Left ventricle myocardium (tissue), 1 donor: ENCODE results near the genes RCOR2 and RPS6KA4.

- PRO-cap: no peak
Observed at GRCh38 chr11:63869024-63869721, 30.3 kb downstream of the MARK2 start.

DNA sequence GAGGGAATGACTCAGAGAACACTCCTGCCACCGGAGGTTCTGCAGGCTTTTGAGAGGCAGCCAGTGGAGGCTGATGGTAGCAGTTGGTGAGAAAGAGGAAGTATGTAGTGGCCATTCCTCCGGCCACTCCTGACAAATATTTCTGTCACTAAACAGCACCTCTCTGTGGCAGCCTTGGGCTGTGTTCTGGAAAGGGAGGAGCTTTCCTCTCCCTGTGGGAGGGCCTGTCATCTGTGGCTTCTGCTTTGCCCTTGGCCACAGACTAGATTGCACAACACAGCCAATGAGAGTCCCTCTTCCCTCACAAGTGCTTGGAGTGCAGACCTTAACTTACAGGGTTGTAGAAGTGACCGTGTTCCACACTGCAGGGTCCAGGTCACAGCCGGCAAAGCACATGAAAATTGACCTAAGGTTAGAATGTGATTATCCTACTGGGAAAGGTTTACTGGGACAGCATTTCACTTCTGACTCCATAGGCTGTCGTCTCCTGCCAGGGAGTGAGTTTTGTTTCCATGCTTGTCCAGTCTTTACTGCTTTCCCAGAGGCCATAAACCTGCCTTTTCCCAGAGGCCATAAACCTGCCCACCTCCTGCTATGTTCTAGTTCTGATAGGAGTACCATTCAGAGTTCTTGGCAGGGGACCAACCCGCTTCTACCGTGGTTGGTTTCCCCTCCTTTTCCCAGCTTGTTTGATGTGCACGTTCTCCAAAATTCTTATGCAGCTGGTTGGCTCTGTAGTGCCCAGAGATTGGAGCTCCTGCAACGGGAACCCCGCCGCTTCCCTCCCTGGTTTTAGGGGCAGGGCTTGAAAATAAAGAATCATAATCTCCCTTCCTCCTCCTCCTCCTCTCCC, 33.3 kb downstream of the MARK2 start:
- PRO-cap: bidirectional peak, plus-strand start at position 360 of the sequence, minus-strand start at position 138 of the sequence

GRCh38 chr11:63879675-63880068, 37.3 kb downstream of the RCOR2 start:
- PRO-cap: no peak

DNA sequence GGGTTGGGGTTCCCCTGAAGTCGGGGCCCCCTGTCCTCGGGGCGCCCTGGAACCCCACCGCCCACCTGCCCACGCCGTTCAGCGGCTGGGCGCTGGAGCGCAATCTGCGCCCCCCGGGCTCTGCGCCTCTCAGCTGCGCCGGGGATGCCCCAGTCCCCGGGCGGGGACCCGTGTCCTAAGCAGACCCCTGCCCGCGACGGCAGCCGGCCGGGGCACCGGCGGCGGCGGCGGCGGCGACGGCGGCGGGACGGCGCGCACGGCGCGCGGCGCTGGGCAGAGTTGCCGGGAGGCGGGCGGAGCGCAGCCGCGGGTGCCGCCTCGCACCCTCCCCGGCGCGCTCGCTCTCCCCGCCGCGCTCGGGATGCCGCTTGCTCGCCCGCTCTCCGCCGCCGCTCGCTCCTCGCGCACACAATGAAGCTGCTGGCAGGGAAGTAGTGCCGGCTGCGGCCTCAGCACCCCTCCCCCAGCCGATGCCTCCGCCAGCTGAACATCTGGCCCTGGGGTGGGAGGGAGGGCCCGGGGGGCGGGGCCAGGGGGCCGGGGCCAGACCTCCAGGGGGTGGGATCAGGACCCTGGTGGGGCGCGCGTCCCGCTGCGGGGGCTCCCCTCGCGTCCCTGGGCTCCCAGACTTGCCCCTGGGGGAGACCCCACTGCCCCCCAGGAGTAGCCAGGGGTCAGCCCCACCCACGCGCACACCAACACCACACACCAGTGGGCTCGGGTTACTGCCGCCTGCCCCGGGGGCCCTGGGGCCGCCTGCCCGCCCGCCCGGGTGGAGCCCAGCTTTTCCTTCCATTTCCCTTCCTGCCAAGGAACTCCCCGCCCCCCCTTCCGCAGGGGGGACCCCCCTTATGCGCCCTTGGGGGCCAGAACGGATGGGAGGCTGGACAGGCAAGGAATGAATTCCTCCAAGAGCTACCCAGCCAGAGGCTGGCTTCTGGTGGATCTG, at the start of gene RCOR2:
Gene RCOR2 (minus strand): TSS at position 413 of the 949 bp plus-strand sequence.
- PRO-cap: bidirectional peak, plus-strand start at position 276 of the sequence, minus-strand start at position 249 of the sequence; bidirectional peak, plus-strand start at position 554 of the sequence, minus-strand start at position 413 of the sequence

DNA sequence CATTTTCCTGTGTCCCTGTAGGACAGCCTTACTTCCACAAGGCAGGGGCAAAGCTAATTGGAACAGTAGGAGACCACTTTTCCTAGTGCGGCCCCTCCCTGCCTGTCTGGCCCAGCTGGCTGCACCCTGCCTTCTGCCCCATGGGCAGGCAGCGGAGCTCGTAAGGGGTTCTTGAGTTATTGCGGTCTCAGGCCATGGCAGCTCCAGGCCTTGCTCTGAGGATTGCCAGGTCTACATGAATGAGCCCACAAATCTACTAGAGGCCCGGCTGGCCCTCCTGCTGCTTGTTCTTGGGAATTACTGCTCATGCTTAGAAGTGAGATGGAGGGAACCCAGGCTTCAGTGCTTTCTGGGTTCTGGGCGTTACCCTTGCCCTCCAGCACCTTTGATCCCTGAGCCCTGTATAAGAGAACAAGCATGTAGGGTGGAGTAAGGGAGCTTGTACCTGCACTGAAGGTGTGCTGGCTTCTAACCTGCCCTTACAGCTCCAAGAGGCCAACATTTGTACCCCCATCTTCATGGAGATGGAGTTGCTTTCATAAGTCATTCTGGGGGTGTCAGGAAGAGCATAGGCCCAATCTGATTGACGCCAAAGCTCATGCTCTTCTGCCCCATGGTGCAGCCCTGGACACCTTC, 4.0 kb downstream of the NAA40 start:
- PRO-cap: no peak

GRCh38 chr11:63951931-63952781, 13.4 kb downstream of the NAA40 start:
- PRO-cap: no peak

GRCh38 chr11:63986619-63987463, 603 bp downstream of the OTUB1 start:
- PRO-cap: bidirectional peak, plus-strand start at chr11:63986848, minus-strand start at chr11:63986756

GRCh38 chr11:64000112-64000434, 13.8 kb downstream of the OTUB1 start:
- PRO-cap: no peak

GRCh38 chr11:64060459-64061059, 24.8 kb downstream of the FLRT1 start:
- PRO-cap: no peak

- PRO-cap: unidirectional peak, plus-strand start at chr11:64164821; unidirectional peak, plus-strand start at chr11:64164873; bidirectional peak, plus-strand start at chr11:64165176, minus-strand start at chr11:64165064
Observed at GRCh38 chr11:64164558-64165313, 1.2 kb downstream of the MACROD1 start.

DNA sequence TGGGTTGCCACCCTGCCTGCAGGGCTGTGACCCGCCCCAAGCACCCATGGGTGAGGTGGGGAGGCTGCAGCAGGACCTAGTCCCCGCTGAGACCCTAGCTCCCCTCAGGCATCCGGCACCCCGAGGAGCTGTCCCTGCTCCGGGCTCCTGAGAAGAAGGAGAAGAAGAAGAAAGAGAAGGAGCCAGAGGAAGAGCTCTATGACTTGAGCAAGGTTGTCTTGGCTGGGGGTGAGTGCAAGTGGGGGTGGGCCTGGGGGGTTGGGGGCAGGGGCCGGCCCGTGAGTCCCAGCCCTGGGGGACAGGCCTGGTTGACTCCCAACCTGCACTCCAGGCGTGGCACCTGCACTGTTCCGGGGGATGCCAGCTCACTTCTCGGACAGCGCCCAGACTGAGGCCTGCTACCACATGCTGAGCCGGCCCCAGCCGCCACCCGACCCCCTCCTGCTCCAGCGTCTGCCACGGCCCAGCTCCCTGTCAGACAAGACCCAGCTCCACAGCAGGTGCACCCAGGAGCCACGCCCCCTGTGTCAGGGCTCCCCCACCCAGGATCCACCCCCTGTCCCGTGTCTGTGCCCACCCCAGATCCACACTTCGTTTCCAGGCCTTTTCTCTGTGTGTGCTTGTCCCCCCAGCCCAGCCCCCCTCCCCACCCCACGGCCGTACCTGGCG, 4.6 kb downstream of the FERMT3 start:
- PRO-cap: no peak

DNA sequence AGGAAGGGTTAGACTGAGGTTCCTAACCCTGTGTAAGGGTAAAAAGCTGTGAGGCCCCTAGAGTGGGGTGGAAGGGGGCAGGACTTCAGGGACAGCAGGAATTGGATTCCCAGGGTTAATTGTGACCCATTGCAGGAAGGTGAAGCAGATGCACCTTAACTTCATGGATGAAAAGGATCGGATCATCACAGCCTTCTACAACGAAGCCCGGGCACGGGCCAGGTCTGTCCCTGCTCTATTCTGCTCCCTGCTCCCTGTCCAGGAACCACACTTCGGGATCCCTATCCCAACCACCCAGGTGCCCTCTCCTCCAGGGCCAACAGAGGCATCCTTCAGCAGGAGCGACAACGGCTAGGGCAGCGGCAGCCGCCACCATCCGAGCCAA, 633 bp upstream of the VEGFB start:
- PRO-cap: no peak

GRCh38 chr11:64237279-64237786, 2.9 kb downstream of the VEGFB start:
- PRO-cap: no peak

- PRO-cap: no peak
Observed at GRCh38 chr11:64259761-64260636, 8.7 kb downstream of the PLCB3 start.

DNA sequence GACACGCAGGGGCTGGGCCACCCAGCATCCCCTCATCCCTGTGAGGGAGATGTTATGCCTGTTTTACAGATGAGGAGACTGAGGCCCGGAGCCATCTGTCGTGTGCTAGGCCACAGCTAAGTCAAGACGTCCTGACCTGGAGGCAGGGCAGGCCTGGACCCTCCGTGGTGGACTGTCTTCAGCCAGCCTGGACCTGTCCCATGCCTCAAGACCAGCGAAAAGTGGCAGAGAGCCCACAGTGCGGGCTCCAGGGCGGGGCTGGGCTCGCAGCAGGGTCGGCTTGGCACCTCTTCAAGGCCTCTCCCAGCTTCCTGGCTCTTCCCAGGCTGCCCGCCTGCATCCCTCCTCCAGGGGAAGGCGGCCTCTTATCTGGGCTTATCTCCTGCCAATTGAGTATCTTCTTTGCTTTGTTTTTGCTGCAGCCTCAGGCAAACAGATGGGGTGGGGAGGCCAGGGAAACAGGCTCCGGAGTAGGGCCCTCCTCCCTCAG, 16.0 kb downstream of the BAD start:
- PRO-cap: bidirectional peak, plus-strand start at position 435 of the sequence, minus-strand start at position 213 of the sequence

DNA sequence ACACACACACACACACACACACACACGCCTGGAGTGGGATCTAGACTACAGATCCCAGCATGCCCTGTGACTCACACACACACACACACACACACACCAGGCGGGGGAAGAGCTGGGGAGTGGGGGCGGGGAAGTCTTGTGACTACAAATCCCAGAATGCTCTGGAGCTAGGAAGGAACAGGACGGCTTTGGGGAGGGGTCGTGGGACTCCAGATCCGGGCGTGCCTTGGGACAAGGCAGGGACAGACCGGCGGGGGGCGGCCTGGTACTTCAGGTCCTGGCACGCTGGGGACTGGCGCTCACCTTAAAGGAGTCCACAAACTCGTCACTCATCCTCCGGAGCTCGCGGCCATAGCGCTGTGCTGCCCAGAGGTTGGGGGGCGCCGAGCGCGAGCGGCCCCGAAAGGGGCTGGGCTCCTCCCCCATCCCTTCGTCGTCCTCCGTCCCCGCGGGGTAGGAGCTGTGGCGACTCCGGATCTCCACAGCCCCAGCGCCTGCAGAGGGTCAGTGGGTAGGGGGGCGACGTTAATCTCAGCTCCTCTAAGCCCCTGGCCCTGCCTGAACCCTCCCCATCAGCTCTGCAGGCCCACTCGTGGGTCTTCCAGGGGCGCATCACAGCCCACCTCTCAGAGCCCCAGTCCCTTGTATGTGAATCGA, 13.0 kb downstream of the BAD start:
- PRO-cap: unidirectional peak, plus-strand start at position 212 of the sequence

- PRO-cap: no peak
Observed at GRCh38 chr11:64340379-64341426, 699 bp downstream of the CCDC88B start.

DNA sequence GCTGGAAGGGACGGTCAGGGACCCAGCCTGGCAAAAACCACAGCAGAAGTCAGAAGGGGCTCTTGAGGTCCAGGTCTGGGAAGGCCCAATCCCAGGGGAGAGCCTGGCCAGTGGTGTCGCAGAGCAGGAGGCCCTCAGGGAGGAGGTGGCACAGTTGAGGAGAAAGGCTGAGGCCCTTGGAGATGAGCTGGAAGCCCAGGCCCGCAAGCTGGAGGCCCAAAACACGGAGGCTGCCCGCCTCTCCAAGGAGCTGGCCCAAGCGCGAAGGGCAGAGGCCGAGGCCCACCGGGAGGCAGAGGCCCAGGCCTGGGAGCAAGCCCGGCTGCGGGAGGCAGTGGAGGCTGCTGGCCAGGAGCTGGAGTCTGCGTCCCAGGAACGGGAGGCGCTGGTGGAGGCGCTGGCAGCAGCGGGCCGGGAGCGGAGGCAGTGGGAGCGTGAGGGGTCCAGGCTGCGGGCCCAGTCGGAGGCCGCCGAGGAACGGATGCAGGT, 4.6 kb downstream of the CCDC88B start:
- PRO-cap: no peak

GRCh38 chr11:64358576-64359449, at the start of gene RPS6KA4:
RPS6KA4 (plus strand) TSS chr11:64359162.
- PRO-cap: bidirectional peak, plus-strand start at chr11:64359180, minus-strand start at chr11:64359096

DNA sequence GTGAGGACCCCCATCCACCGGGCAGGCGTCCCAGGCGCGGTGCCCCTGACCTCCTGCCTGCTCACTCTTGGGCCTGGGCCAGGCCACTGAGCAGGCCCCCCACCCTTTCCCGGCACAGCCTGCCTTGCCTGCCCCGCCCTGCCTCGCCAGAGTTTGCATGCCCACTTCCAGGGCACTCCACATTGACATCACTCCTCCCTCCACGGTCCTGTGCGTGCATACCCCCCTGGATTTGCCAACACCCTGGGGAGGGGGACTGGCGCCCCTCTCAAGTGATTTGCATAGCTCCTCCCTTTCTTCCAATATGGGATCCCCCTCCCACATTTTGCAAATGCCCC, 457 bp downstream of the RPS6KA4 start:
- PRO-cap: unidirectional peak, minus-strand start at position 88 of the sequence